Cerebellum (tissue), 5 donors: Measurements from ENCODE around the genes SYT17, GP2, ACSM3, METTL9 and MOSMO.

DNA sequence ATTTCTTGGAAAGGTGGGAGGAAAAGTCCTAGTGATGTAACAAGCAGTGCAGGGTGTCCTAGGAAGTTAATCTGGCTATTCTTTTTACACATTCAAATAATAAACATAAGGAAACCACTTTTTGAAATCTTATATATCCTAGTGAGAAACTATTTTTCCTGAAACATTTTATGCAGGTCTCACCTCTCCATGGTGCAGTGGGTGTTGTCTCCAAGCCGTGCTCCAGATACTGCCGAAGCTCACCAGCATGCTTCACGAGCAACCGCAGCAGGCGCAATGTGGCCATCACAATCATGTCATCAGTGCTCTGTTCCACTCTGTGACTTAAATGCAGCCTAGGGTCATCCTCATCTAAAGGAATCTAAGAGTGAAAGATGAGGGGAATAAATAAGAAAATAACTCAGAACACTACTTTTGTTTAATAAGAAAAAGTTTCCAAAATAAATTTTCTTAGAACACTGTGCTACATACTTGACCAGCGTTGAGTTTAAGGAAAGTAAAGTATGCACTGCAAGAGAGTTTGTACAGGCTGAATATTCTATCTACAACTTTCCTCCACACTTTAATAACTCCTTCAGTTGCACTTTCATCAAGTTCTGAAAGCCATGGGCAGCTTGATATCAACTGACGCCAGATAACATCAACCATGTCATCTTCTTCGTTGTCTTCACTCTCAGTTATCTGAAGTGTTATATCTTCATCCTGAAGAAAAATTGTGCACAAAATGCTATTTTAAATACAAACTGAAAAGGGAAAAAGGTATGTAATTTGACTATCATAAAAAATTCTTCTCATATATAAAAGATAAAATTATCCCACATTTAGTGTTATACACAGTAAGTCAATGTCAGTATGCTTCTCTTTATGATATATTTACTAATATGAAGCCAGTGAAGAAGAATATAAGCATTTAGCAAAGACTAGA is 48.7 kb upstream of the ARL6IP1 start:
- PRO-cap, 3 experiments = no peak in any of the 3 experiments
- RAMPAGE, long total RNA = no peak

GRCh38 chr16:18931778-18932119 is 5.5 kb upstream of the SMG1 start:
- PRO-cap, 3 experiments = peak in 3 of 3 experiments; most common plus-strand start chr16:18932052 (in 1); most common minus-strand start chr16:18931951 (in 3)
- RAMPAGE, long total RNA = no peak

- PRO-cap, 3 experiments = no peak in any of the 3 experiments
- RAMPAGE, long total RNA = no peak
Observed at GRCh38 chr16:19167991-19168815, at the start of gene SYT17. SYT17 (plus strand) TSS chr16:19168240.

GRCh38 chr16:19284088-19284685 is 1.3 kb upstream of the CLEC19A start:
- PRO-cap, 3 experiments = no peak in any of the 3 experiments
- RAMPAGE, long total RNA = no peak

GRCh38 chr16:19291353-19291836 is 5.9 kb downstream of the CLEC19A start:
- PRO-cap, 3 experiments = no peak in any of the 3 experiments
- RAMPAGE, long total RNA = no peak

GRCh38 chr16:19384734-19385091 is 33.0 kb upstream of the TMC5 start:
- PRO-cap, 3 experiments = no peak in any of the 3 experiments
- RAMPAGE, long total RNA = no peak

- PRO-cap, 3 experiments = no peak in any of the 3 experiments
- RAMPAGE, long total RNA = no peak
Observed at GRCh38 chr16:19804883-19805485, 79.7 kb downstream of the GPRC5B start.

DNA sequence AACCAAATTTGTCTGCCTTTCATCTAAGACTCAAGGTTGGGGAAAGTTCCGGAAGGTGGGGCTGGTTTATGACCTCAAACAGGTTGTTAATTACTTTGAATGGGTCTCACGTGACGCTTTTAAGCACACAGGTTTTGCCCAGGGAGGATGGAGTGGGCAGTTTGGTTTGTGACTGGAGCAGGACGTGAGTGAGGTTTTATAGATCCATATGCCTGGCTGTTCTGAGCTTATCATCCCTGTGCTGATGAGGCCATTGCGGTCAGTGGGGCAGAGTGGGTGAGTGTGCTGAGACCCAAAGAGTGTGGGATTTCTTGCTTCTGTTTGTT is 38.8 kb upstream of the GPRC5B start:
- PRO-cap, 3 experiments = no peak in any of the 3 experiments
- RAMPAGE, long total RNA = no peak

DNA sequence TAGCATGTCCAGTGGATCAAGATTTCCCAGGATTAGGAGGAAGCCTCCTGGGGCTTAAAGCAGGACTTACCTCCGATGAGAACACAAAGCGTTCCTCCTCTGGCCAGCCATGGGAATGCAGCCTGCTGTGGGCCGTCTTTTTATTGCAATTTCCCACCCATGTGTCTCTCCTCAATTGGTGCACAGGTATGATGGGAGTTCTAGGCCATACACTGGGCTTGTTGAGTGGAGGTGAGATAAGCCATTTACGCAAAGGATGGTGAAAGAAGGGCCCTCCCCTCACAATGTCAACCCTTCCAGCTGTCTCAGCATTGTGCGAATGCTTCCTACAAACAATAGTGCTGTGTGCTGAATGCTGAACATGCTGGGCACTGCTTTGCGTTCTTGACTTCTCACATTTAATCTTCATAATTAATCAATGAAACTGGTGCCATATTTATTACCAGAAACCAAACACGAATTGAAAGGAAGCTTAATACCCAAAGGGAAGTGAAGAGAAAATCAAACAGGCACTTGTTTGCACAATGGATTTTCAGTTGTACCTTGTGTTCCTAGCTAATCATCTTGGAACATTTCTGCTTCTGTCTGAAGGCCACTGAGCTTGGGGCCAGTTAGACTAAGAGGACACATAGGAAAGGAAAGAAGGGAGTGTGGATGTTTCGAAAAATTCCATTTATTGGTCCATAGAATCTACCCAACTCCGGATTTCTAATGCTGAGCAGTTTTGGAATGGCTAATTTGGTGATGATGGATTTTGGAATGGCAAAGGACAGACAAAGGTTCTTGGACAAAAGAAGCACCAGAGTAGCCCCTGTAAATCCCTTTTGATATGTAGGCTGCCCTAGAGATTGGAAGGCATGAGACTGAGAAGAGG is at the start of gene GP2:
Gene GP2 (minus strand): TSS at position 117 of the 874 bp plus-strand sequence.
- PRO-cap, 3 experiments = no peak in any of the 3 experiments
- RAMPAGE, long total RNA = no peak

DNA sequence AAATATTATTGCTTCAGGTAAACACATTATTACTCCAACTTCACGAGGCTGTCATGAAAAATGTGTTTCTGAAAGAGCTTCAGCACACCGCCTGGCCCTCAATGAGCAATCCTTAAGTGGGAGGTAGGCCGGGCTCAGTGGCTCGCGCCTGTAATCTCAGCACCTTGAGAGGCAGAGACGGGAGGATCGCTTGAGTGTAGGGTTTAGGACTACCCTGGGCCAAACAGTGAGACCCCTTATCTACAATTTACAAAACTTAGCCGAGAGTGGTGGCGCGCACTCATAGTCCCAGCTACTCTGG is 811 bp downstream of the THUMPD1 start:
- PRO-cap, 3 experiments = no peak in any of the 3 experiments
- RAMPAGE, long total RNA = no peak

GRCh38 chr16:20763379-20764596 is at the start of gene ACSM3:
ACSM3 (plus strand) TSS chr16:20764014.
- PRO-cap, 3 experiments = no peak in any of the 3 experiments
- RAMPAGE, long total RNA = no peak

GRCh38 chr16:20899628-20900194 is 447 bp downstream of the DCUN1D3 start:
- PRO-cap, 3 experiments = no peak in any of the 3 experiments
- RAMPAGE, long total RNA = no peak

- PRO-cap, 3 experiments = no peak in any of the 3 experiments
- RAMPAGE, long total RNA = no peak
Observed at GRCh38 chr16:21116237-21116551, 34.5 kb downstream of the DNAH3 start.

DNA sequence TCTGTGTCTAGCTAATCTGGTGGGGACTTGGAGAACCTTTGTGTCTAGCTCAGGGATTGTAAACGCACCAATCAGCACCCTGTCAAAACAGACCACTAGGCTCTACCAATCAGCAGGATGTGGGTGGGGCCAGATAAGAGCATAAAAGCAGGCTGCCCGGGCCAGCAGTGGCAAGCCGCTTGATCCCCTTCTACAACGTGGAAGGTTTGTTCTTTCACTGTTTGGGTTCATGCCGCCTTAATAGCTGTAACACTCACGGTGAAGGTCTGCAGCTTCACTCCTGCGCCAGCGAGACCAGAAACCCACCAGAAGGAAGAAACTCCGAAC is 2.7 kb upstream of the DNAH3 start:
- PRO-cap, 3 experiments = no peak in any of the 3 experiments
- RAMPAGE, long total RNA = no peak

- PRO-cap, 3 experiments = peak in 3 of 3 experiments; most common plus-strand start chr16:21599495 (in 2); most common minus-strand start chr16:21599385 (in 3)
- RAMPAGE, long total RNA = no peak
Observed at GRCh38 chr16:21599275-21599920, at the start of gene METTL9. METTL9 (plus strand) TSS chr16:21599577.

DNA sequence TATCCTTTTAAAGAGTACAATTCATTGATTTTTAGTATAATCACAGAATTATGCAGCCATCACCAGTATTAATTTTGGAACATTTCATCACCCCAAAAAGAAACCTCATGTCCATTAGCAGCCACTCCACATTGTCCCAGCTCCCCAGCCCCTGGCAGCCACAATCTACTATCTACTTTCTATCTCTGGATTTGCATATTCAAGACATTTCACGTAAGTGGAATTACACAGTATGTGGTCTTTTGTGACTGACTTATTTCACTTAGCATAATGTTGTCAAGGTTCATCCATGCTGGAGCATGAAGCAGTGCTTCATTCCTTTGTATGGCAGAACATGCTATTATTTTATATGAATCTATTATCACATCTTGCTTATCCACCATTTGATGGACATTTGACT is 10.6 kb downstream of the METTL9 start:
- PRO-cap, 3 experiments = no peak in any of the 3 experiments
- RAMPAGE, long total RNA = no peak

DNA sequence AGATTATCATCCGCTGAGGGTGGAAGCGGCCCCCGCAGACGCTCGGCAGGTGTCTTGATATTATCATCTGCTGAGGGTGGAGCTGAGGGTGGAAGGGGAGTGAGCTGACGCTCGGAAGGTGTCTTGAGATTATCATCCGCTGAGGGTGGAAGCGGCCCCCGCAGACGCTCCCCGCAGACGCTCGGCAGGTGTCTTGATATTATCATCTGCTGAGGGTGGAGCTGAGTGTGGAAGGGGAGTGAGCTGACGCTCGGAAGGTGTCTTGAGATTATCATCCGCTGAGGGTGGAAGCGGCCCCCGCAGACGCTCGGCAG is 21.9 kb downstream of the NPIPB4 start:
- PRO-cap, 3 experiments = peak in 1 of 3 experiments; most common minus-strand start position 229 of the sequence (in 1)
- RAMPAGE, long total RNA = no peak

GRCh38 chr16:21837205-21837652 is 20.3 kb downstream of the NPIPB4 start:
- PRO-cap, 3 experiments = no peak in any of the 3 experiments
- RAMPAGE, long total RNA = no peak

- PRO-cap, 3 experiments = peak in 3 of 3 experiments; most common plus-strand start chr16:22008093 (in 2); most common minus-strand start chr16:22007611 (in 2)
- RAMPAGE, long total RNA = no peak
Observed at GRCh38 chr16:22007376-22008611, at the start of gene MOSMO. MOSMO (plus strand) TSS chr16:22008111.

DNA sequence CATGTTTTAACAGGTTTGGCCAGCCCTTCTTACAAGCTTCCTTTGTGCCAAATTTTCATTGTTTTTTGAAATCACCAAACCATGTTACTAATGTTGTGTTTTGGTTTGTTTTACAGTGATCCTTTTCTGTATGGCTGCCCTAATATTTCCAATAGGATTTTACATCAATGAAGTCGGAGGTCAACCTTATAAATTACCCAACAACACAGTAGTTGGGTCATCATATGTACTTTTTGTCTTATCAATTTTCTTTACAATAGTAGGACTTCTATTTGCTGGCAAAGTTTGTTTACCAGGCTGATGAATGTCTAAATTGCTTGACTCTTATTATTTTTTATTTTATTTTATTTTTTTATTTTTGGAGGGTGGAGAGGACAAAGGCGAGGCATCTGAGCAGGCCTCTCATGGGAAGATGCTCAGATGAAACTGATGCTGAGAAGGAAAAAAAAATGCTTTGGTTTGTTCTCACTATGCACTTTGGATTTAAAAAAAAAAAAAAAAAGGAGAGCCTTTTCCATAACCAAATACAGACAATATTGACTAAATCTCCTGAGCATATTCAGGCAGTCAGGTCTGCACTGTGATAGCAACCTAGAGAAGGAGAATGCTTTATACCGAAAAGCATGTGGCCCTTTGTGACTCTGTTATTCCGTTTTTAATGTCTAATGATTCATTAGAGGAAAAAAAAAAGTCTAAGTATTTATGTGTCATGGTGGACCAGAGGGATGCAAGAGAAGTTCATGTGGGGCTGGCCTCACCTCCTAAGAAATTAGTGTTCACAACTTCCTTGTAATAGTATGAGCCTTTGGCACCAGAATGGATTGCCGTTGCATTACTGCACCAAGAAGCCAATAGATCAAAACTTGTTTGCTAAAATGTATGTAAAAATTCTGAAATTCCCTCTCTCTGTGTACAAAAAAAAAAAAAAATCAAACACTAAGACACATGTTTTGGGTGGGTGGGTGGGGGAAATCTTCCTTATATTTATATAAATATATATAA is 11.5 kb upstream of the VWA3A start:
- PRO-cap, 3 experiments = no peak in any of the 3 experiments
- RAMPAGE, long total RNA = no peak